LHCN-M2 (cell line): ENCODE data around the genes ADISSP and CDS2.

DNA sequence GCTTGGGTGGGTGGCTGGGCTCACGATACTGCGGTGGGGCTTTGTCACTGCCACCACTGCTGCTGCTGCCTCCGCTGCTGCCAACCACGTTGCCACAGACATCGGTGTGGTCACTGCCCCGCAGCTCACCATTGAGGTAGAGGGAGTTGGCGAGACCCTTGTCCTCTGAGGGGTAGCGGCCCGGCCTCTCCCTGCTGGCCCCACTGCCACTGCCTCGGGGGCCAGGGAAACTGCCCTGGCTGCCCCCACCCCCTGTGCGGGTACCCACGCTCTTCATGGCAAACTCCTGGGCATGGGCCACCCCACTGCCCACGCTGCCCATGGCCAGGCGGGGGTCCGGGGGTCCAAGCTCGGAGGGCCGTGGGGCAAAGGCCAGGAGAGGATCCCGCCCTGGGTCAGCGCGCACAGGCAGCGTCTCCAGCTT, 6.6 kb downstream of the LZTS3 start:
- RAMPAGE, long total RNA = no peak

DNA sequence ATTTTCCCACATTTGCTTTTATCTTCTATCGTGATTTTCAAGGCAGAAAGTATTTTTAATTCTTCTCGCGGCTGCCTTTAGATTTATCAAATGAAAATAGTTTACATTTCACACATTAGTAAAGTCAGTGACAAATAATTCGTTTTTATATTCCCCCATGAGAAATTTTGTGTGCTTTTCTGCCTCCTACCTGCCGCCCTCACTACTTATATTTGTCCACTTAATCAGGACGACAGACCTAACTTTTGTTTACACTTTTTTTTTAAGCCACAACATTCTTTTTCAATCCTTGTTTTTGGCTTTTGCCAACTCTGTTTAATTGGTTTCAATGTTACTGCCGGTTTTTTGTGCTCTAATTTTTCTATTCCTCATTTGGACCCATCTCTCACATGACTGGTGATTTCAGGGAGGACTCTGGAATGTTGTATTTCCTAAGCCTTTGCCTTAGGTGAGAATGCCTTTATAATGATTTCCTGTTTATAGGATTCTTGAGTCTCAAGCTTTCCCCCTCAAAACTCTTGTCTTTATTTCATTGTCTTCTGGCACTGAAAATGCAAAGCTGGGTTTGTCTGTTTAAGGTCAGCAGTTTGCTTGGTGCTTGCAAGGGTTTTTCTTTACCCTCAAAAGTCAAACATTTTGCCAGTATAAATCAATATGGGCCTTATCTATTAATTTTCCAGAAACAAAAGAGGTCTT, 1.4 kb upstream of the LZTS3 start:
- RAMPAGE, long total RNA = no peak

DNA sequence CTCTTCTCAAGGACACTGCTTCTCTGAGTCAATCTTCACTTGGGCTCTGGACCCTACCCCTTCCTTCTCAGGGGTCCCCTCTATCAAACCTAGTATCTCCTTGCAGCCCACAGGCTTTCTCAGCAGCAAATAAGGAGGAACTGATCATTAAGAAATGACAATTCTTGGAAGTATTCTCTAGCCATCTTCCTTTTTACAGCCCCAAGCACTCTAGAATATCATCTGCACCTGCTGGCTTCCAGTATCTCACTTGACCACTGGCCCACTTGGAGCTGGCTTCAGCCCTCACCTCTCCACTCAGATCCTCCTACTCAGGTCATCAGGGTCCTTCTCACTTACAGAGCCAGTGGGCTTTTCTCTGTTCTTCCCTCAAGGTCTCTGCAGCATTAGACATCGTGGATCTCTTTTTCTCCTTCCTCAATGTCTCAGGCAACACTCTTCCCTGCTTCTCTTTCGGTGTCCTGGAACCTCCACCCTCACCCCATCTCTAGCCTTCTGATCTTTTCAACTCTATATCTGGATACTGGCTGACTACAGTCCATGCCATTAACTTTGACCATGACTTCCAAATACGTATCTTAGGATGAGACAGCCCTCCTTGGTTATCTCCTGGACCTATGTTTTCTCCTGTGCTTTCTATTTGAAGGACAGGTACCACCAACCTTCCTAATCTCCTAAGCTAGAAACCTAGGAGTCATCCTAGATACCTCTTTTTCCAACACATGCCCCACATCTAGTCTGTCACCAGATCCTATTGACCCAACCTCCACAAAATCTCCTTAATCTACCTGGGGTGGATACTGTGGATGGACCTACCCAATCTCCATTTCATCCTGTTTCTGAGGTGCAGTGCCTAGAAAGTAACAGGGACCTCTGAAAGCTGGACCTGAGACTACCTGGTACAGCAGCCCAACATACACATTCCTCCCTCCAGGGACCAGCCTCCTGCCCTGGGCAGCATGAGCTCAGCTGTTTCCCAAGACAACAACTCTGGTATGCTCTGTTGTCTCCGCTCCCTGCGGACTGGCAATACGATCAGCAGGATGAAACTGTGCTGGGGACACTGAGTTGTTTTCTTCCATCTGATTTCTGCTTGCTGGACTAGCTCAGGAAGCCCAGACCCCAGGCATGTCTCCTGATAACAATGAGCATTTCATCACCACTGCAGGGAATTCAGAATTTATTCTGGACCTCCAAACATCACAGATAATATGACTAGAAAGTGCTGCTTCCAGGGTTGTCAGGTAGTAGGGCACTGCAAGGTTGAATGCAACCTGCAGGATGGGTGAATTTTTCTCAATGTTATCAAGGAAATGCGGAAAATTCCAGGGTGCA, 38.4 kb upstream of the SLC4A11 start:
- RAMPAGE, long total RNA = no peak

DNA sequence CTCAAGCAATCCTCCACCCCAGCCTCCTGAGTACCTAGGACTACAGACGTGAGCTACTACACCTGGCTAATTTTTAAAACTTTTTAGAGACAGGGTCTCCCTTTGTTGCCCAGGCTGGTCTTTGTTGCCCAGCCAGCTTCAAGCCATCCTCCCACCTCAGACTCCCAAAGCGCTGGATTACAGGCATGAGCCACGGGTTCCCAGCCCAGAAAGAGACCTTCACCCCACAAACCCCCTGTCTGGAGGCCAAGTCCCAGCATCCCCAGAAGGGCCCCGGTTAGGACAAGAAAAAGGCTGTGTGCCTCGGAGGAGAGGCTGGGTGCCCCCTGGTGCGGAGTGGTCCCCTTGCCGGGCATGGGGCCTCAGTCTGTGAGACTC, 800 bp upstream of the HSPA12B start:
- RAMPAGE, long total RNA = no peak

DNA sequence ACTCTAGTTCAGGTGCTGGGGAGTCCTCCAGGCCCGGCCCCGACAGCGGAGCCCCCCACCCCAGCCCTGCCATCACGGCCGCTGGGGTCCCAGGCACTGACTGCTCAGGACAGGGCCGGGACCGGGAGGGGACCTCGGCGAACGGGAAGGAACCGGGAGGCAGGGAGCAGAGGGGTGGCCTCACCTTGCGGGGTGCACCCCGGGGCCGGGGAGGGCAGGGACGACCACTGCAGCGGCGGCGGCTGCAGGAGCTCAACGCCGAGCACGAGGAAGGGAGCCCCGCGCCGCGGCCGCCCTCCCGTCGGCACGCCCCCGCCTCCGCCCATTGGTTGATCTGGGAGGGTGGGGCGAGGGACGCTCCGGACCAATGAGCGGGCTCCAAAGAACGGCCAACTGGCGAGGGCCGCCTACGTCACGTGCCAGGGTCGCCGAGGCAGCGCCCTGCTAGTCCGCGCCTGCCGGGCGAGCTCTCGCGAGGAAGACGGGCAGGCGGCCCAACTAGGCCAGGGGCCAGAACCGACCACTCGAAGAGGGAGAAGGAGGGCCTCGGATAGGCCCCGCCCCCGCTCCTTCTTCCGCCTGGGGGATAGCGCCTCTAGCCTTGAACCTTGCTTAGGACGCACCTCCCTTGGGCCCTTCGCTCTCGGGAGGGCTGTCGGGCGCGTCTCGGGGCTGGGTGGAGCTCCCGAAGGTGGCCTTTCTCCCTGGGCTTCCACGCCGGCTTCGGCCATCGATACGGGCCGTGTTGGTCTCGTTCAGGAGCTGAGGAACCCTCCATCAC, at the start of gene ADISSP:
ADISSP (minus strand) TSS at position 275 of the 781 bp plus-strand sequence.
- RAMPAGE, long total RNA = no peak

- RAMPAGE, long total RNA = no peak
Measured at GRCh38 chr20:3798158-3798494, 2.0 kb downstream of the CDC25B start.

- RAMPAGE, long total RNA = no peak
Measured at GRCh38 chr20:3804339-3805143, 8.4 kb downstream of the CDC25B start.

- RAMPAGE, long total RNA = no peak
Measured at GRCh38 chr20:3805262-3806361, 9.5 kb downstream of the CDC25B start.

GRCh38 chr20:3916568-3917667, 27.7 kb downstream of the PANK2 start:
- RAMPAGE, long total RNA = no peak

DNA sequence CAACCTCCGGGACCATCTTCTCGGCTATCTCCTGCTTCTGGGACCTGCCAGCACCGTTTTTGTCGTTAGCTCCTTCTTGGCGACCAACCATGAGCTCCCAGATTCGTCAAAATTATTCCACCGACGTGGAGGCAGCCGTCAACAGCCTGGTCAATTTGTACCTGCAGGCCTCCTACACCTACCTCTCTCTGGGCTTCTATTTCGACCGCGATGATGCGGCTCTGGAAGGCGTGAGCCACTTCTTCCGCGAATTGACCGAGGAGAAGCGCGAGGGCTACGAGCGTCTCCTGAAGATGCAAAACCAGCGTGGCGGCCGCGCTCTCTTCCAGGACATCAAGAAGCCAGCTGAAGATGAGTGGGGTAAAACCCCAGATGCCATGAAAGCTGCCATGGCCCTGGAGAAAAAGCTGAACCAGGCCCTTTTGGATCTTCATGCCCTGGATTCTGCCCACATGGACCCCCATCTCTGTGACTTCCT, 8.5 kb upstream of the RNF24 start:
- RAMPAGE, long total RNA = no peak

DNA sequence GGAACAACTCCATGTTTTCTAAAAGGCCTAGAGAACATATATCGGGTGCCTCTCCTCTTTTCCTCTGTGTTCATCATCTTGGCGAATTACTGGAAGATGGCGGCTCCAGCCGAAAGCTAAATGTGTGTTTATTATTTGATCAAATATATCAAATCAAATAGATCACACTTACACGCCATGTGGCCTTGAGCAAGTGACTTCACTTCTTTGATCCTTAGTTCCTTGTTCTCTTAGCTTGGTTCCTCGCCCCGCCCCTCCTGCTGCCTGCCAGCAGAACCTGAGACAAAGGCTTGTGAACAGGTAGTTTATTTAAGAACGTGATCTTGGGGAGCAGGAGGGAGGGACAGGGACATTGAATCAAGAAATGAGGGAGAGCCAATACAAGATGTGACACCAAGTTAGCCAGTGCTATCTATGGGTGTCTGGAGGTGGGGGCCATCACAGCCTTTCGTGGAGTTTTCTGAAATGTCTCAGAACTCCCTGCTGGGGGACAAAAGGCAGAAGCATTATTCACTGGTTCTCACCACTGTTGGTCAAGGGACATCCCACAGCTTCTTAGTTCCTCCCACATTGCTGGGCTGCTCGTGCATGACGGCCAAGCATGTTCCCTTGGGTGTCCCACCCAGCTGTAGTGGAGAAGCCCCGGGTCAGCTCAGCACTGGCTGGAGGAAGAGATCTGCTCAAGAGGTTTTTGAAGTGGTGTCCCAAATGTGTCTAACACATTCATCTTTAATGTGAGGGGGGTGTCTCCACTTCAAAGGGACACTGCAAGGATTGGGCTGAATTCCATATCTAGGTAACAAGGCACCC, 44.9 kb upstream of the RNF24 start:
- RAMPAGE, long total RNA = no peak

- RAMPAGE, long total RNA = no peak
Measured at GRCh38 chr20:4119701-4120291, 28.8 kb upstream of the SMOX start.

DNA sequence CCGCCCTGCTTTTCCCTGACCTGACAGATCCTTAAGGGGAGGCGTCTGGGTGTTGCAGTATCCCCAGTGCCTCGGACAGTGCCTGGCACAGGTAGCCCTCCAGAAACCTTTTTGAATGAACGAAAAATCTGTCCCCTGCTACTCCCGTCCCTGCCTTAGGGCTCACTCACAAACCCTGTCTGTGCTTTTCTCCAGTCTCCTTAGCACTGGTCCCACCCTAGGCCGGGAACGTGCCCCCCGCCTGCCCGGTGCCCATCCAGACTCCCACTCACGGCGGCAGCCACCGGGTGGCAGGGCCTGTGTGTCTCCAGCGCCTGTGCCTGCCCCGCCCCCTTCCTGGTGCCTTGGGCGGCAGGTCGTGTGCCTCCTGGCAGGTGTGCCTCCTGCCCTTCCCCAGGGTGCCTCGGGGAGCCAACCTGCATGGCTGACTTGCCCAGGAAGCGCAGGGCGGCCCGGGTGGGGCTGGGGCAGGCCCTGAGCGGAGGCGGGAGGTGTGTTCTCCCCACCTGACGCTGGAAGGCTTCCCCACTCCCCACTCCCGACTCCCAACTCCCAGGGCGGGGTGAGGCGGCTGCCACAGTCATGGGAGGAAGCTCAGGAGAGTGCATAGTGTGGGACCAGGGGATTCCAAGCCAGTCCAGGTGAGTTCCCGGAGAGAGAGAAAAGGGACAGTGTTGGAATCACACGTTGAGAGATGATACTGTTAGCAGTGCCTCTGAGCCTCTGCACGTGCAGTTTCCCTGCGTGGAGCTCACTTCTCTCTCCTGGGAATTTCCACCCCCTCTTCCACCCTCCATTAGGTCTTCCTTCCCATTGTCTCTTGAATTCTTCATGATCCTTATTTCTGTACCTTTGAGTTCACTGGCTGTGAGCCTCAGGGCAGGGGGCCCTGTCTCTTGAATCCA, 13.3 kb downstream of the SMOX start:
- RAMPAGE, long total RNA = no peak

DNA sequence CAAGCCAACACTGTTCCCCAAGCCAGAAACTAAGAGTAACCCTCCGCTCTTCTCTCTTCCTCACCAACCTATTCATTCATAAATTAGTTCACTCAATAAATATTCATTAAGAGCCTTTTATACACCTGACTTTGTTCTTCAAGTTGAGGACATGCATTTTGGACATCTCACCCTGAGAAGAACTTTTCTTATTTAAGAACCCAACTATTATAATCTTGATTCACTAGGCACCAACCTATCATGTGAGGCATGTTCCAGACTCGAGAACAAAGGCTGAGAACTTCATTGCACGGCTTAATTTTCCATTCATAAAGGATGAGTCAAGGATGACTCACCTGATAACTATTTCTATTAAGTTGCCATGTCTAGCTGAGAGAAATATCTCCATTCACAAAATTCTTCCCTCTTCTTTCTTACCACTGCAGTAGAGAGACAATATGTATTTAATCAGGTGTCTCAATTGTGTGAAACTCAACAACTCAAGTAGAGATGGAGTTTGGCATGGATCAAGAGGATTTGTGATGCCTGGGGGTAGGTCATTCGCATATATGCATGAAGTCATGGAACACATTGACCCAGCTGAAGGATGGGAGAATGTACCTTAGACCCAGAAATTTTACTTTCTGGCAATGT, 173.4 kb upstream of the PRNP start:
- RAMPAGE, long total RNA = no peak

GRCh38 chr20:4661228-4661742, 25.0 kb upstream of the PRNP start:
- RAMPAGE, long total RNA = no peak

- RAMPAGE, long total RNA = no peak
Measured at GRCh38 chr20:4703622-4704355, 17.5 kb downstream of the PRNP start.

DNA sequence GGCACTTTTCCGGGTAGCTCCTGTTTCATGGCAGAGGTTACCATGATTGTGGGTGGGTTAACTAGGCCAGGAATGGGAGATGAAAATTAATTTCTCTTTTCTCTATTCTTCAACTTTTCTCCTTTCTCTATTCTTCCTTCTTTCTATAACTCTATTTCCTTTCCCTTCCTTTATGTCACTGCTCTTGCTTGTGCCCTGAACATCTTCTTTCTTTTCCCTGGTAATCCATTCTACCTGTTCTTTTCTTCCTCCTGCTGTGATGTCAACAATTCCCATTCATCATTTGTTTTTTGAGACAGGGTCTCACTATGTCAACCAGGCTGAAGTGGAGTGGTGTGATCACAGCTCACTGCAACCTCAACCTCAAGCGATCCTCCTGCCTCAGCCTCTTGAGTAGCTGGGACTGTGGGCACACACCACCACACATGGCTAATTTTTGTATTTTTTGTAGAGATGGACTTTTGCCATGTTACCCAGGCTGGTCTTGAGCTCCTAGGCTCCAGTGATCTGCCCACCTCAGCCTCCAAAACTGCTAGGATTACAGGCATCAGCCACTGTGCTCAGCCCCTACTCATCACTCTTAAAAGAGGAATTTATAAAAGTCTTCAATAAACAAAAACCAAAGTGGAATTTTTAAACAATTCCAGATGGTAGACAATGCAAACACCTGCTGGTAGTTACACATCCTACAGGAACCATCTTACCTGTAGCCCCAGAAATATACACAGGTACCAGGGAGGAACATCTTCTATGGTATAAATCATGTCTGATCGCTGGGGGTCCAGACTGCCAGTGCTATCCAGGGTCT, 78.5 kb upstream of the RASSF2 start:
- RAMPAGE, long total RNA = no peak

DNA sequence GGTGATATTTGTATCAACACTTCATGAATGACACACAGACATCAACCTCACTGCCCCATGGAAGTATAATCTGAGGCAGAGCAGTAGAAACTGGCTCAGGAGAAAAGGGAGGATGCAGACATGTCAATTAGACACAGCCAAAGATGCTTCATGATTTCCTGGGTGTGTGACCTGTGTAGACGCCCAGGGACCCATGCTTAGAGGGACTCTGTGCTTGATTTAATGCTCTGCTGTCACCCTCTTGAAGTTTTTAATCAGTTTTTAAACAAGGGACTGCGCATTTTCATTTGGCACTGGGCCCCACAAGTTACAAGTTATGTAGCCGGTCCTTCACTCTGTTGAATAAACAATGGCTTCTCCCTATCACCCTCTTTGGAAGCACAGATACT, 34.9 kb downstream of the TMEM230 start:
- RAMPAGE, long total RNA = no peak

GRCh38 chr20:5126644-5127410, at the start of gene CDS2:
CDS2 (plus strand) TSS chr20:5127008.
- RAMPAGE, long total RNA = no peak

DNA sequence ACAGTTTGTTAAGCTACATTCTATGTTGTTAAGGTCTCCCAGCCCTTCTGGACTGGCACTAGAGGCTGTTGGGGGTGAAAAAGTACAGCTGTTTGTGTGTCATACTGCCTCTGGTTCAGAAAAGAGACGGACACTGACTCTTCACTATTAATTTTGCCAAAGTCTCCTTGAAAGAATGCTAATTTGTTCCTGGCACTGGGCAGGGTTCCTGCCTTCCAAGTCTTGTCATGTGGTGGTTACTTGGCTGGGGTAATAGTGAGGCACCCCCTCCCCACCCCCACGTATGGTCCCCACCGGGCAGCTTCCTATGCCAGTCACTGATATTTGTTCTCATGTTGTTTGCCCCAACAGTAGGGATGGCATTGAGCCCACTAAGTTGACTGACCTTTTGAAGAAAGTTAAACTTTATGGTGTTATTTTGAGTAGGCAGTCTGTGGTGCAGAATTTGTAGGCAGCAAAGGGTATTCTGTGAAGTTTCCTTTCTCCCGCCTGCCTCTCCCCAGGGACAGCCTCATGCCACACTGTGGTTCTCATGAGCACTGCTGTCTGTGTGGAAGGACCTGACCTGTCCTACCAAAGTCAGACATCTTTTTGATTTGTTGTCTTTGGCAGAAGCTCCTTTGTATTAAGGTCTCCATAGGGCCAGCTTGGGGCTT, 8.7 kb downstream of the CDS2 start:
- RAMPAGE, long total RNA = no peak